HEK293 (cell line): ENCODE results near the genes GPR157 and SPSB1.

- PRO-cap = no peak
- RRBS, 2 experiments = no CpG with 5 or more reads among the region's 2 CpGs
Measured at GRCh38 chr1:8184226-8184651, 133.7 kb upstream of the SLC45A1 start.

DNA sequence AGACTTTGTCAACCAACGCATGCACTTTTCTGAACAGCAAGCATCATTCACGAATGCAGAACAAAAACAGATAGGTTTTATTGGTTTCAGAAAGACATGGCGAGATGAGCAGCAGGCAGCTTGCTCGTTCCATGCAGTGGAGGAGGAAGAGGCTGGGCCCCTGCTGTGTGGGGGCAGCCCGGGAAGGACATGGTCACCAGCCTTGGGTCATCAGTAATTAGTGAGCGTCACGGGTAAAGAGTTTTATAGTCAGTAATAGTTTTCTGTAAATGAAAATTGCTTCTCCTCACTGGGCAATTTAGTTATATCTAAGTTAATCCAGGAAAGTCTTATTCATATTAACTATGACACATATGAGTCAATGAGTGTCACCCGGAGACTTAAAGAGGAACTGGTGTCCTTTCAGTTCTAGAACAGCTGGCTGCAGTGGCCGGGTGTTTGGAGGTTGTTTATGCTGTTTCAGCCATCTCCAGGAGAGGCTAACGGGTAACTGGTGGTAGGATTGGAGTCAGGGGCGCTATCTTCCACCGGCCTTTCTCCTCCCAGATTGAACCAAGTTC, 34.8 kb upstream of the SLC45A1 start:
- PRO-cap = no peak
- RRBS, 2 experiments = 21 to 66% methylated on average over 3 to 4 of the region's 12 CpGs

DNA sequence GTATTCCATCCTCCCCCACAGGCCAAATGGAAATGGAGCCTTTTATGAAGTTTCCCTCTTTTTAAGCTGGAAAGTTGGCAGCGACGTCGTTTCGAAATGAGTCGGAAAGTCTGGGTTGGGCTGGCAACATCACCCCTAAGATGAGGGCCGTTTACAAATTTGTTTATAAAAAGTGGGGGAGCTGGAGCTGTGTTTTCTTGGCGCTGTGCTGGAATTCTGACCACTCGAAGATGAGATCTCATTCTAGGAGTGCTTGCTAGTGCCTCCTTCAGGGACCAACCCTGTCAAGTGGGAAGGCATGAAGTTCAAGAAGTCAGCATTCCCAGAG, 23.6 kb upstream of the SLC45A1 start:
- PRO-cap = no peak
- RRBS, 2 experiments = no CpG with 5 or more reads among the region's 8 CpGs

DNA sequence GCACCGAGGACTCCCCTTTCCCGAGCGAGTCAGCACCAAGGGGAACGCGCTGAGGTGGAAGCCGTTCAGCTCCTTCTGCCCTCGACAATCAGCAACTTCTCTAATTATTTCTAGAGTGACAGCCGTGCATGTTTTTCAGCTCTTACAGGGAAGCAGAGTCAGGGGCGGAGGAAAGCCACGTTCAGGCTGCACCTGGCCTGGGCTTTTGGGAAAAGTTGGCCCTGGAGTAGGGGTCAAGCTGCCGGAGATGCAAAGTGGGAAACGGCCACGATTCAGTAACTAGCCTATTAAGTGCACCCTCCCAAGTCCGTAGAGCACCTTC, 667 bp downstream of the SLC45A1 start:
- PRO-cap = no peak
- RRBS, 2 experiments = no CpG with 5 or more reads among the region's 14 CpGs

DNA sequence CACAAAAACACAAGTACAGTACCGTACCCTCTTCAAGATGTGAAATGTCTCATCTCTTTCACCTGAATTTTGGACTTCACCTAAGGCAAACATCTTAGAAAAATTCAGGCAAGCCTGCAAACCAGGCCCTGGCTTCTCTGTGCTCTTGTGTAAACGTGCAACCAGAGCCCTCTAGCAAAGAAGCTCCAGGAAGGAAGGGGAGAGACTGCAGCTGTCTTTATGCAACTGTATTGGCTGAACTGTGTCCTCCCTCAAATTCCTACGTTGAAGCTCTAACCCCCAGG, 60.2 kb downstream of the SLC45A1 start:
- PRO-cap = no peak
- RRBS, 2 experiments = no CpG with 5 or more reads among the region's 3 CpGs

- PRO-cap = no peak
Measured at GRCh38 chr1:8420278-8420667, 102.4 kb downstream of the SLC45A1 start.

DNA sequence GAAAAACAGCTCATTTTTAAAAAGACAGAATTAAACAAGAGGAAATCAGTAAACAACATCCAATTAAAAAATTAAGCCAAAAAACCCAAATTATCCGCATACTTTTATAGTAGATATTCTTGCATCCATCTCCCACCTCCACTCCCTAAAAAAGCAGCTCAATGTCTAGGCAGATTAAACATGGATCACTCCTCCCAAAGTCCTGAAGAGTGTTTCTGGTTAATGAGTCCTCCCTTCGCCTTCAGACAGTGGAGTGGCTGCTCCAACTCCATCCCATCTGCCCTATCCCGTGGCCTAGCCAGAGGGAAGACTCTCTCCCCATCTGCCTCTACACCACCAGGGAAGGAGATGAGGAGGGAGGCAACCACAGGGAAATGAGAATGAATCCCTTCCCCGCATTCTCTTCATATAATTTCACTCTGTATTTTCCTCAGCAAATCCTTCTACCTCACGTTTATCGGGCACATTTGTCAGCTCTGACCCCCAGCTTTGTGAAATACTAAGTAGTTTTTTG, 103.8 kb downstream of the SLC45A1 start:
- PRO-cap = no peak
- RRBS, 2 experiments = no CpG with 5 or more reads among the region's 6 CpGs

GRCh38 chr1:8525119-8525597, 207.2 kb downstream of the SLC45A1 start:
- PRO-cap = bidirectional peak, plus-strand start at chr1:8525377, minus-strand start at chr1:8525356
- RRBS, 2 experiments = no CpG with 5 or more reads among the region's 7 CpGs

DNA sequence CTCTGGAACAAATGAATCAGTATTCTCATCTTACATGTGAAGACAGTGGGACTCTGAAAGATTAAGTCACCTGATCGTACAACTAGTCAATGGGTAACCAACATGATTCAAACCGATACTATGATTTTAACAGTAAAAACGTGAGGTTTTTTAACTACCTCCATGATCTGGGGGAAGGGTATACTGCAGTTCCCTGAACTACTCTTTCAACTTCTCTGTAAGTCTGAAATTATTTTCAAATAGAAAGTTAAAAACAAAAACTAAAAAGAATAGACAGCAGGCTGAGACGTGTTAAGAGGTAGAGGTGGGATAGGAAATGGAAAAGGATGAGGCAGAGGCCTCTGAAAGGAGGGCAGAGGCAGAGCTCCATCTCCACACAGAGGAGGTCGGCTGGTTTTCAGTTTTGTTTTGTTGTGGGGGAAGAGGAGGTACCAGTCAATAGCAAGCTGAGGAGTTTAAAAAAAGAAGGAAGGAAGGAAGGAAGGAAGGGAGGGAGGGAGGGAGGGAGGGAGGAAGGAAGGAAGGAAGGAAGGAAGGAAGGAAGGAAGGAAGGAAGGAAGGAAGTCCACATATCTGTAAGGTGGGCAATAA, 213.2 kb downstream of the RERE start:
- PRO-cap = no peak
- RRBS, 2 experiments = no CpG with 5 or more reads among the region's 5 CpGs

GRCh38 chr1:8626360-8626959, 191.0 kb downstream of the RERE start:
- PRO-cap = no peak
- RRBS, 2 experiments = no CpG with 5 or more reads among the region's 3 CpGs

DNA sequence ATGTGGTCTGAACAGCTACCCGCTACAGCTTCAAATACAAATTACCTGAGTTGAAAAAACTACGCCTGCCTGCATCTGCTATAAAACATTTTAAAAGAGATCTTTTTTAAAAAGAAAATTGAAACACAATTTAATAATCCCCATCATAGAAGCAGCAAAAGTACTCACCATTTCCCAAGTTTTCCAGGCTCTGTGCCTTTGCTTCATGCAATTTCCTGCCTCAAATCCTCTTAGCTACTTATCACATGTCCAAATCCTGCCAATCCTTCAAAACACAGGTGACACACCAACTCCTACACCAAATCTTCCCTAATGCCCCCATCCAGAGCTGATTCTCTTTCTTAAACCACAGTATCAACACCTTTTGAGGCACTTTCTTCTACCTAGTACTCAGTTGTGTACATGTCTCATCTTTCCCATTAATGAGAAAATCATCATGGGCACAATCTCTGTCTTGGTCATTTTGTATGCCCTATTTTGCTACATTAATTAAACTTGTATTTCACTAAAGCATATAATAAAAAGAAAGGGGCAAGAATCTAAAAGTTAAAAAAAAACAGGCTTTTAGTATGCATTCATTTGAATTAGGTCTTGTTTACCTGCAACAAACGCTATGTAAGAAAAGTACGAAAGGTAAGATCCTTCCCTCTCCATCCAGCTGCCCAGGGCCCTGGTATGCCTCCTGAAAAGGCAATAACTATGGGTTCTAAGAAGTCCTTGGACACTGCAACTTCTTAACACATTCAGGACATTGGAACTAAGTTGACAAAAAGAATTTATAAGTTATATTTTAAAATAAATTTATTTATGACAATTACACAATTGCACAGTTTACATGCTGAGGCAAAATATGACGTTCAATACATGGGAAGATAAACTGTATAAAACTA, 14.9 kb downstream of the RERE start:
- PRO-cap = no peak
- RRBS, 2 experiments = no CpG with 5 or more reads among the region's 5 CpGs

- PRO-cap = bidirectional peak, plus-strand start at chr1:8817955, minus-strand start at chr1:8817665
- RRBS, 2 experiments = 2% methylated on average over 22 of the region's 41 CpGs
Measured at GRCh38 chr1:8817825-8818378, 462 bp upstream of the RERE start.

- PRO-cap = bidirectional peak, plus-strand start at chr1:9128849, minus-strand start at chr1:9128819; bidirectional peak, plus-strand start at chr1:9129026, minus-strand start at chr1:9129192
- RRBS, 2 experiments = 1% methylated on average over 32 of the region's 101 CpGs
Measured at GRCh38 chr1:9128524-9129361, at the start of gene GPR157. Gene GPR157, minus strand, starts transcription at chr1:9129102.

DNA sequence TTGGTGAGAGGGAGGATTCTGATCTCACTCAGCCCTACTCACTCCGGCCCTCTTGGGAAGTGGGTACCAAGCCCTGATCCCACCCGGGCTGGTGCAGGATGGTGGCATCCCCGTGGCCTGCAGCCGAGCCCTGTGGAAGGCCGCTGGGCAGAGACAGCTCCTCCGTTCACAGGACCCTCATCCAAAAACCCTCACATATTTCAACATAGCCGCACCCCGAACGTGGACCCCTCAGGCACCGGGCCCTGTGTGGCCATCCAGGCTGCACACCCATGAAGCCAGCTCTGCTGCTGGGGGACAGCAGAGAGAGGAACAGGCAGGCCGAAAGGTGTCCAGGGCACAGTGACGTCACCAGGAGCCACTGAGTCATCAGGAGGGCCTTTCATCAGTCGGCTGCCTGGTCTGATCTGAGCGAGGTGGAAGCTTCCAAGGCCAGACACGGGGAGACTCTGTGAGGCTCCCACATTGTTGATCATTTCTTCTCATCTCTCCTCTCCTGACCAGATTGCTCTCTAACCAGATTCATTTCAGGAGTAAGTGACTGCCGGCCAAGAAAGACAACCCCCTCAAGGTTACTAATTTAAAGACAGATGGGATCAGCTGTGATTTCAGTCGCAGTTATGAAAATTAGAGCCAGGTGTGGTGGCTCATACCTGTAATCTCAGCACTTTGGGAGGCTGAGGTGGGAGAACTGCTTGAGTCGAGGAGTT, 16.3 kb upstream of the GPR157 start:
- PRO-cap = no peak
- RRBS, 2 experiments = 79 to 89% methylated on average over 1 to 2 of the region's 18 CpGs

- PRO-cap = no peak
- RRBS, 2 experiments = no CpG with 5 or more reads among the region's 12 CpGs
Measured at GRCh38 chr1:9241776-9242364, 7.3 kb downstream of the H6PD start.

DNA sequence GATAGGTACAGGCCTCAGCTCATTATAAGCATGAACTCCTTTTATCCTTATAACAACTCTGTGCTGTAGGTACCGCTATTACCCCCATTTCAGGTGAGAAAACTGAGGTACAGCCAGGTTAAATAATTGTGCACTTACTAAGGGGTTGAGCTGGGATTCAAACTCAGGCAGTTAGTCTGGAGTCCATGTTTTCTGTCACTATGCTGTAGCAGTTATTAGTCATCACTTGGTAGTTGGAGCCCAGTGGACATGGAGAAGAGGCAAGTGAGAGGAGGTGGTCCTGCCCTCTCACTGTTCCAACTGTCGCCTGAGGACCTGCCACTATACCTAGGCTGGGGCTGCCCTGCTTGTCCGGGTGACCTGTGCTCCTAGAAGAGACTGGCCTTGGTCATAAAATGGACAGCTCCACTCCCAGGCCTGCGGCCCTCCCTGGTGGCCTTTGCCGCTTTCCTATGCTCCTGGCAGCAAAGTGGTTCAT, 9.7 kb downstream of the H6PD start:
- PRO-cap = no peak
- RRBS, 2 experiments = no CpG with 5 or more reads among the region's 5 CpGs

DNA sequence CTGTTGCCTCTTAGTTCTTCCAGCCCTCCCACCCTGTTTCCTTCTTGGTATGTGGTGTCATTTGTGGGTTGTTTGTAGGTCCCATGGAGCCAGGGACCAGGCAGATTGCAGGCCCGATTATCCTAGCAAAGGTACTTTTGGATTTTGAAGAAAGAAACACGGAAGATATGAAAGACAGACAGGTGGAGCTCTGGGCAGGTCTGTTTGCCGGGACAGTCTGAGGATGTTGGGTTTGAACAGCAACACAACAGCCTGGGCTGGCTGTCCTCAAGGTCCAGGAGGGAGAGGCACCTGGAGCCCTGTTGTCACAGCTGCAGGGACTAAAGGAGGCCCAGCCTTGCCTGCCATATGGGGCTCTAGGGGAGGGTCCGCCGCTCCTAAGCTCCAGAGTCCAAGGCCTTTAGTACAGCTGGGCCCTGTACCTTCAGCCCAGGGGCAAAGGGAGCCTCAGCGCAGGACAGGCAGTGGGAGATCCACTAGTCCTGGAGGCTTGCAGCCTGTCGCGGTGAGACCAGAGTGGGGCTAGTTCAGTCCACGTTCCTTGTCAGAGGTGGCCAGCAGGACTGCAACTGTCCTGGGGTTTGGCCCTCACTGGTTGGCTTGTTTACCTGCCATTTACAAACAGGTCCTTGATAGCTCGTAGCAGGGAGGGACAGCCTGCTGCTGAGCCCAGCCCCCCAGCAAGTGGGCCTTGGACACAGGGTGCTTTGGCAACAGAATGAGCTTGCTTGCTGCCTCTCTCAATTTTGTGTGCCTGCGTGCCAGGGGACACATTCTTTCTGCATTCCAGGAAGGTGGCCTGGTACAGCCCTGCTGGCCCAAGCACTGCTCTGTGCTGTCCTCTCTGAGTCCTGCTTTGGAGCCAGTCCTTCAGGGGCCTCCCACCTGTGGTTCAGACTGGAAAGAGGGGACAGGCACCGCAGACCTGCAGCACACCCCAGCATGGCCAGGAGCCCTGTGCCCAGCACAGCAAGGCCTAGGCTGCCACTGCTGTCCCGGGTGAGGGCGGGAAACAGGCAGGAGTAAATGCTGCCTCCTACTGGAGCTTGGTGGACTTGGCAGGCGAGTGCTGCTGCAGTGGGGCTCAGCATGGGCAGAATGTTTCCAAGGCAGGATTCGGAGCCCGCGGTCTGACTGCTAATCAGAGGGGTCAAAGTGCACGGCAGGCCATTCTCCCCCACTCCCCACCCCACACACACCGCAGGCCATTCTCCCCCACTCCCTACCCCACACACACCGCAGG, 15.0 kb downstream of the H6PD start:
- PRO-cap = no peak
- RRBS, 2 experiments = no CpG with 5 or more reads among the region's 21 CpGs

DNA sequence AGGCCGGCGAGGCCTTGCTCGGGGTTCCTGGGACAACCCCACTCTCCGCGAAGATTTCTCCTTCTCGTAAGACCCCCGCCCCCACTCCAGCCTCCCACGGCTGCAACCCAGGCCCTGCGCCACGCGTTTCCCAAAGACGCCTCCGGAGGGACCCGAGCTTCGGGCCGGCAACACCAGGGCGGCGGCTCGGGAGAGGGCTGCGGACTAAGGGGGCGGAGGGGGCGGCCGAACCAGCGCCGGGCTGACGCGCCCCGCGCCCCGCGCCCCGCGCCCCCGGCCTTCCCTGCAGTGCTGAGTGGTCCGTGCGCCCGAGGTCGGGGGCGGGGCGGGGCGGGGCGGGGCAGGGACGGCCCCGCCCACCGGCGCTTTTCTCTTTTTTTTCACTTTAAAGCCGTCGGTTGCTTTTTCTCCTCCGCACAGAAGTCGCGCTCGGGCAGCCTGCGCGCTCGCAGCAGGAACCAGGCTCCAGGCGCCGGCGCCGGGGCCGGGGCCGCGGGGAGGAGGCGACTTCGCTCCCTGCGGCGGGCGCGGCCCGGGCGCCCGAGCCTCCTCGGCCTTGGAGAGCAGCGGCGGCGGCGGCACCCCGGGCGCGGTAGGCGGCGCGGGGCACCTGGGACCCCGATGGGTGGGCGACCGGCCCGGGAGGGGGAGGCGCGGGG, at the start of gene SPSB1:
SPSB1 (plus strand) TSS at position 415 of the 659 bp plus-strand sequence.
- PRO-cap = bidirectional peak, plus-strand start at position 417 of the sequence, minus-strand start at position 293 of the sequence
- RRBS, 2 experiments = 2 to 3% methylated on average over 43 to 53 of the region's 88 CpGs

DNA sequence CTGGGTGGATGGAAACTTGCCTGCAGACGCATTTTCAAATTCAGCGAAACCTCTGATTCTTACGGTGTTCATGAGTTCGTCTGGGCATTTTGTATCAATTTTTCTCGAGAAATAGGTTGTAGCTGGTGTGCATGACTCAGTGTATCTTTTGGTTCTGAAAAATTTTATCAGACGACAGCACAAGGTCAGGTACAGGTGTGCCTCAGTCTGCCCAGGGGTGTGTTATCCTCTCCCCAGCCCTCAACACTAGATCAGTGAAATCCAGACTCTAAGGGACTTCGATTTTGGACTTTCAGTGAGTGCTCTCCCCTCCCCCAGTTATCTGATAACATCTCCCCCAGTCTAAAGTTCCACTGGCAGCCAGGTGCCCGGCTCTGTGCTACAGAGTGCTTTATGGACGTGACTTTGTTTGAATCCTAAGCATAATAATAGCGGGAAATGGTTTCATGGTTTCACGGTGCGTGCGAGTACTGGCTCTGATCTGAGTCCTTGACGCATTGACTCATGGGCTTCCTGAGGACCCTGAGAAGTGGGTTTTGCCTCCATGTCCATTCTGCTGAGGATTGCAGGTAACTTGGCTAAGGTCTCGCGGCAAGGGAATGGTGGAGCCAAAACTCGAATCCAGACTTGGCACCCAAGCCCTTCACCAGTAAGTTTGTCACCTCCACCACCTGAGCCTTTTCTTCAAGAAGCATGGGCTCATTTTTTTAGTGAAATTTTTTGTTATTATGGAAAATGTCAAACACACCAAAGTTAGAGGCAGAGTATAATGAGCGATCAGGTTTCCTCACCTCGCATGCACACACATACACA, 3.2 kb downstream of the SPSB1 start:
- PRO-cap = no peak
- RRBS, 2 experiments = no CpG with 5 or more reads among the region's 19 CpGs

- PRO-cap = no peak
- RRBS, 2 experiments = no CpG with 5 or more reads among the region's 13 CpGs
Measured at GRCh38 chr1:9438368-9439146, 100.7 kb upstream of the SLC25A33 start.